ENCODE results near the genes MSANTD3 and TMEFF1.

GRCh38 chr9:98882242-98882744 is 61.4 kb upstream of the COL15A1 start:
- PRO-cap, 2 experiments = no peak in any of the 2 experiments

- PRO-cap, 2 experiments = no peak in any of the 2 experiments
Observed at GRCh38 chr9:98940410-98940667, 3.4 kb upstream of the COL15A1 start.

GRCh38 chr9:98953837-98954162 is 10.1 kb downstream of the COL15A1 start:
- PRO-cap, 2 experiments = no peak in any of the 2 experiments

DNA sequence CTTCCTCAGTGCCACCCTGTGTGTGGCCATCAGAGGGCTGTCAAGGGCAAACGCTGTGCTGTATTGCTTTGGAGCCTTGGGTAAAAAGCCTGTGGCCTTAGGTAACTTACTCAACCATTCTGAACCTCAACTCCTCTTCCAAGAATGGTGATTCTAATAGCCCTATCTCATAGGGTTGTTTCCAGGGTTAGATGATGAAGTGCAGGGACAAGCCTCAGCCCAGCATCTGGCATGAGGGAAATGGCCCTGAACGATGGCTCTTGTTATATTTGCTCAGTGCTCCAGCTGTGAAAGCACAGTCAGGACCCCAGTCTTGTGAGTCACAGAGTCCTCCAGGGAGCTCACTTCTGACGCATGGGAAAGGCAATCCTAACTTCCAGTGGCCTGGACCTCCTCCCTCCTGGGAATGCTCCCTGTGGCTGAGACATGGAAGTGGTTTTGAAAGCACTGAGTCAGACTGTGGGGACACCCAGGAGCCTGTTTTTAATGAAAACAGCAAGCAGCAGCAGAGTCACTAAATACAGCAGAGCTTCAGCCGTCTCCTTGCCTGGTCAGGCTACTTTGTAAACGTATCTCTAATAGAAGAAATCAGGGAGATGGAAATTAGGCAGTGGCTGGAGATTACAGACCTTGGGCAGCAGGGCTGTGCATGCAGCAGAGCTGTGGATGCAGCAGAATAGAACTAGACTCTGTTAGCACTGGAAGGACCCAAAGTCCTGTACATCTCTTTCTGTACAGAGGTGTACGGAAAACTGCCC is 45.9 kb downstream of the COL15A1 start:
- PRO-cap, 2 experiments = no peak in any of the 2 experiments

GRCh38 chr9:99013514-99014052 is 69.9 kb downstream of the COL15A1 start:
- PRO-cap, 2 experiments = no peak in any of the 2 experiments

DNA sequence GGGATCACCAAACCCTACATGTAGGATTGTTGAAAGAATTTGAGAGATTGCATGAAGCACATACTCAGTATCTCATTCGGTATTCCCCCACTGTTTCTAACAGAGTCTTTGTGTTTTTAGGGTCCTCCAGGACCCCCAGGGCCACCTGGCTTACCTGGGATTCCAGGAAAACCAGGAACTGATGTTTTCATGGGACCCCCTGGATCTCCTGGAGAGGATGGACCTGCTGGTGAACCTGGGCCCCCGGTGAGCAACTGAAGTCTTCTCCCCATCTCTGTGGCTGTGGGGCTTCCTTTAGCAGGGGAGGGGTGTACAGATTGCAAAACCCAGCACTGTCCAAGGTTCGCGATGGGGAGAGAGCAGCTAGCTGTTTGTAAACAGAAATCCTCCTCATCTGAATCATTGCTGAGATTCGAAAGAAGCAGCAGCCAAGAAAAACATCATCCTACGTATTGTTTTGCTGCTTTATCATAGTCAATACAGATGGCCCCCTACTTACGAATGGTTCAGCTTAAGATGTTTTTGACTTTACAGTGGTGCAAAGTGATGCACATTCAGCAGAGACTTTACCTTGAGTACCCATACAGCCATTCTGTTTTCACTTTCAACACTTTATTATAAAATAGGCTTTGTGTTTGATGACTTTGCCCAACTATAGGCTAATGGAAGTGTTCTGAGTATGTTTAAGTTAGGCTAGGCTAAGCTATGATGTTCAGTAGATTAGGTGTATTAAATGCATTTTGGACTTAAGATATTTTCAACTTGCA is 80.0 kb upstream of the TGFBR1 start:
- PRO-cap, 2 experiments = no peak in any of the 2 experiments

DNA sequence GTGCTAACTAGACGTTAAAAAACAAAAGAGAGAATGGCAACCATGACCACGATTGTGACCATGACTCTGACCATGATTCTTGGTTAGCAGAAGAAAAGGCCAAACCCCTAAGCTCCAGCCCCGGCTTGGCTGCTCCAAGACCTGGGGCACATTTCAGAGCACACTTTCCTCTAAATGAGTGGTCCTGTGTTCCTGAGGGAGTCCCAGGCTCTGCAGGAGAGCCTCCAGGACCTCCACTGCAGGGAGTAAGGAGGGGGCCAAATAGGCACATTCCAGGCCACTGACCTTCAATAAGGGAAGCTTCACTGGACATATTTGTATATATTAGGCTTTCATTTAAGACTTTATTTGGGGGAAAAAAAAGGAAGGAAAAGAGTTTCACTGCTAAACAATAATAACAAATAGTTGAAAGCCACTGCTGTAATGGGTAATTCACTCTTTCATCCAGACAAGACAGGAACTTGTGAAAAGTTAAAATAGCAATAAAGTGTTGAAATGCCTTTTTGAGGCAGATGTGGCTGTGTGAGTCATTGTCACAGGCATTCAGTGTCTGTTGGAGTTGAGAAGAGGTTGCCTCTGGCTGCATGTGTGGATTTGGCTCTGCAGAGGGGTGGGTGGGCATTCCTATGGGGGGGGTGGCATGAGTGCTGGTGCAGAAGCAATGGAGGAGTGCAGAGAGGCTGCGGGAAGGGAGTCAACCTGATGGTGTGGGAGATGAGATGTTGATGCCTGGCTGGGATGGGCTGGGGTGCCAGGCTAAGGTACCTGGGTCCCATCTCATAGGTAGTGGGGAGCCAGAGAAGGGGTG is 63.8 kb upstream of the TGFBR1 start:
- PRO-cap, 2 experiments = no peak in any of the 2 experiments

DNA sequence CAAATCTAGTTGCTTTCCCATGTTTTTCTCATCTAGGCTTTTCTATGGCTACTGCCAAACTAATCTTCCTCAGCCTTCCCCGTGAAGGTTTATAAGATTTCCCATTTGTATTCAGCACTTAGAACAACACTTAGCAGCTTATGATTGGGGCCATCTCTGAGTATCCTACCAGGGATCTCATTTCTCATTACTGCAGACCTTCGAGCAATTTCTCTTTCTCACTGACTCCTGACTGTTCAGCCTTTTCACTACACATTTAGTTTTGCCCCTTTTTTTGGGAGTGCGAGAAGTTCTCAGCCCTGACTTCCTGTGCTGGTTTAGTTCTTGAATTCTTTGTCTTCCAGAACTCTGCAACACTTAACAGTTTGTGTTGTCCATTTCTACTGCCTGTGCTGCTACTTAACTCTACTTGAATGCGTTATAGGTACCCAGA is 2.7 kb downstream of the TGFBR1 start:
- PRO-cap, 2 experiments = no peak in any of the 2 experiments

DNA sequence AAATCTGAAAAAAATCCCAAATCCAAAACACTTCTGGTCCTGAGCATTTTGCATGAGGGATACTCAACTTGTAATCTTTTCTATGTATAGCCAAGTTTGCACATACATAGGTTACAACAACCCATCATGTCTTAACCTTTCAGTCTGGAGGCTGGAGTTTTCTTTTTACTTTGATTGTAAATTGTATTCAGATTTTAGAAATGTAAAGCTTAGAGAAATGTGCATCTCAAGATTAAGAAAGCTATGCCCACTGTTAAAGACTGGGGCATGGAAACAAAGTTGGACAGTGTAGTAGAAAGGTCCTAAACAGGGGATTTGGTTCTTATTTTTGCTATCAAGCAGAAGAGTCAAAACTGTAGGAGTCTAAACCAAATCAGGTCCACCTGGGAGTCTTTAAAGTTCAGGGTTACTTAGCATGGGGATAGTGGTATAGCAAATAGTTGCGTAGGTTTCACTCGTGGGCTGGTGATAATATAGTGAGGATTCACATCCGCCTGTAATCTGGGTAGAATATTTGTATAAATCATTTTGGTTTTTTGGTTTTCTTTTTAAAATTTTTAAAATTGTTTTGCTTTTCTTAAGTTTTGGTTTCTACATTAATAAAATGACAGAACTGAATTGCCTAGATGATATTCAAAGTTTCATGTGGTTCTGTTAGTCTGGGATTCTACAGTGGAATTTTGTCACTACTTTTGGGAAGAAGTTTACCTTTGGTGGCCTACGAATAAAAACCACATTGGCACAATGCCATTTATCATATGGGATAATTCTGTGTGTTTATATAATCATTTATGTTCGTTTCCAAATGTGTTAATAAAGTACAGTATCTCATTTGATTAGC is 18.4 kb downstream of the TGFBR1 start:
- PRO-cap, 2 experiments = no peak in any of the 2 experiments

DNA sequence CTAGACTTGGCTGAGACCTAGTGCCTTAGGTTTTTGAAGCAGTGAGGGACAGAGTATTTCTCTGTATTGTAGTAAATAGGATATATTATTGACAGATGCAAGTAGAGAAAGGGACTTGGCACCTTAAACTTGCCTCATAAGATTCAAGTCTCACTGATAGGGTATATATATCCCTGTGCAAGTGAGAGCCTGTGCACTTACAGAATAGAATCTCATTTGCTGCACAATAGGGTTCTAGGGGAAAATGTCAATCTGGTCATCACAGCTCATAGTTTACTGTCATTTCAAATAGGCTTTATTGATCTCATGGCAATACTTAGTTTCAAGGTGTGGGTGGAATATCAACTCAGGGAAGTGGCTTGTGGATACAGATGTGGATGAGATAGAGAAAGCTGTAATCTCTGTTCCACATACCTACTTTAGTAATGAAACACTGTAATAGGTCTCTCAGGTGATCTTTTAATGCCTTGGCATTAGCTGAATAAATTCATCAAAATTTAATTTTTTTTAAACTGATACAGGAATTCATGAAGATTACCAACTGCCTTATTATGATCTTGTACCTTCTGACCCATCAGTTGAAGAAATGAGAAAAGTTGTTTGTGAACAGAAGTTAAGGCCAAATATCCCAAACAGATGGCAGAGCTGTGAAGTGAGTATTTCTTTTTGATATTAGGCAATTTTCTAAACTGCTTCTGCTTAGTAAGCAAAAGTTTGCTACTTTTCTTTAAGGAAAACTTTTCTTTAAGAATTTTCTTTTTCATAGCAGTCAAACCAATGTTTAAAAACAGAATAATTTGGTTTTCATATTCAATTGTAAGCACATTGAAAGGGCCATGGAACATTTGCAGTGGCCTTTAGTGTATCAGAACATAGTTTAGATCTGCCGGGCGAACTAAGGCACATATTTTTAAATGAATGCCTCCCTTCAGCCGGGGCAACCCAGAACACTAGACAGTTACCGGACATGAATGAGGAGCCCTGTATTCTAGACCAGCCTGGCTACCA is 42.5 kb downstream of the TGFBR1 start:
- PRO-cap, 2 experiments = no peak in any of the 2 experiments

GRCh38 chr9:99257505-99258609 is 35.8 kb downstream of the SEC61B start:
- PRO-cap, 2 experiments = no peak in any of the 2 experiments

- PRO-cap, 2 experiments = no peak in any of the 2 experiments
Observed at GRCh38 chr9:99357410-99358055, 135.5 kb downstream of the SEC61B start.

- PRO-cap, 2 experiments = no peak in any of the 2 experiments
Observed at GRCh38 chr9:100141495-100142307, 42.7 kb downstream of the INVS start.

DNA sequence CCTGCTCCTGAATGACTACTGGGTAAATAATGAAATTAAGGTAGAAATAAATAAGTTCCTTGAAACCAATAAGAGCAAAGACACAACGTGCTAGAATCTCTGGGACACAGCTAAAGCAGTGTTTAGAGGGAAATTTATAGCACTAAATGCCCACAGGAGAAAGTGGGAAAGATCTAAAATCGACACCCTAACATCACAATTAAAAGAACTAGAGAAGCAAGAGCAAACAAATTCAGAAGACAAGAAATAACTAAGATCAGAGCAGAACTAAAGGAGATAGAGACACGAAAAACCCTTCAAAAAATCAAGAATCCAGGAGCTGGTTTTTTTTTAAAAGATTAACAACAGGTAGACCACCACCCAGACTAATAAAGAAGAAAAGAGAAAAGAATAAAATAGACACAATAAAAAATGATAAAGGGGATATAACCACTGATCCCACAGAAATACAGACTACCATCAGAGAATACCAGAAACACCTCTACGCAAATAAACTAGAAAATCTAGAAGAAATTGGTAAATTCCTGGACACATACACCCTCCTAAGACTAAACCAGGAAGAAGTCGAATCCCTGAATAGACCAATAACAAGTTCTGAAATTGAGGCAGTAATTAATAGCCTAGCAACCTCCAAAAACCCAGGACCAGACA is 81.1 kb downstream of the INVS start:
- PRO-cap, 2 experiments = no peak in any of the 2 experiments

DNA sequence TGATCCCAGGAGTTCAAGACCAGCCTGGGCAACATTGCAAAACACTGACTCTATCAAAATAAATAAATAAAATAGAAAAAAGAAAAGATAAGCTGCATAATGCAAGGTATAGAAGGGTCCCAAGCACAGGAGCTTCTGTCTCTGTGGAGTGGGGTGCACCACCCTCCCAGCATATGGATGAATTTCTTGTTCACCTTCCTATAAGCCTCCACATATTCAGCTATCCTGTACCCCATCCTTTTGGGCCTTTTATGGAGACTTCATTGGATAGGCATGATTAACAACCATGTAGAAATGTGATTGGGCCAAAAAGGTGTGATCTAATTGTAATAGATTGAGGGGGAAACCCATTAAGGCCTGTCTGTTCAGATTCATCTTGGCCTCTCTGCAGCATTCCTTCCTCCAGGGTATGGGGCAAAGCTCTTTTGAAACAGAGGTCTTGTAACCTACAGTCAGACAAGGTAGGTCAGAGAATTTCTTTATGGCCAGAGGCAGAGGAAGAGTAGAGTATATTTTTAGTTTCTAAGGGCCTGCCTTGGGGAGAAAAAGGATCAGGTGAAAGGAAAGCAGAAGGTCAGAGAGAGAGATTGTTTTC is 98.4 kb downstream of the INVS start:
- PRO-cap, 2 experiments = no peak in any of the 2 experiments

DNA sequence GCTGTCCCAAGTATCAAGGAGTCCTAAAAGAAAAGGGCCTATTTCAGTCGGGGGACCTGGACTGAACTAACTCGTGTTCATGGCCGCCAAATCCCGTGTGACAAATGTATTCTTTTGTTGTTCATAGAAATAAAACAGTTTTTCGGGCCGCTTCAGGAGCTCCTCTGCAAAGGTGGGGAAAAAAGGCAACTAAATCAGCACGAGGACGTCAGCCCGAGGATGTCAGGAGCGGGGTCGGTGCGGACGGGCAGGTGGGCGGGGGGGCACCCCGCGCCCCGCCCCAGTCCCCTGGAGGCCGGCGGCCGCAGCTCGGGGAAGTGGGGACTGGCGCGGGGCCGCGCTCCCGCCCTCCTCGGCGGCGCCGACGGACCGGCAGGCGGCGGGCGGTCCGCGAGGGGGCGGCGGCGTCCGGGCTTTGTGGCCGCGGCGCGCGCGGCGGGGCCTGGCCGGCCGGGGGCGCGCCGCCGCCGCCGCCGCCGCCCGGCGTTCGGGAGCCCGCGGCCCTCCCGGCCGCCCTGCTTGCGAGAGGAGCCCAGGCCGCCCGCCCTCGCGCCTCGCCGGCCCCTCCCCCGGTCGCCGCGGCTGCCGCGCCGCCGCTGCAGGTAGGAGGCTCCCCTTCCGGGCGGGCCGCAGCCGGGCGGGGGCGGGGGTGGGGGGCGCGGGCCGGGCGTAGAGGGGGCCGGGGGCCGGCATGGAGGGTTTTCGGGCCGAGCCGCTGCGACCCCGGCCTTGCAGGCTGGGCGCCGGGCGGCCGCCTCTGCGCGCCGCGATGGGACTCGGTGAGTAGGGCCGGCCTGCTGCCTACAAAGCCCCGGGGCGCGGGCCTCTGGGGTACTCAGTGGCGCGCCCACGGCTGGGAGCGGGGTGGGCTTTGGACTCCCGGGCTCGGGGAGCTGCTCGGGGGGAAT is at the start of gene MSANTD3:
Gene MSANTD3, plus strand, starts transcription at position 352 of the 908 bp plus-strand sequence.
- PRO-cap, 2 experiments = peak in 2 of 2 experiments; most common plus-strand start position 292 of the sequence (in 1); most common minus-strand start position 326 of the sequence (in 2)

- PRO-cap, 2 experiments = no peak in any of the 2 experiments
Observed at GRCh38 chr9:100446125-100446379, 19.1 kb downstream of the MSANTD3 start.

DNA sequence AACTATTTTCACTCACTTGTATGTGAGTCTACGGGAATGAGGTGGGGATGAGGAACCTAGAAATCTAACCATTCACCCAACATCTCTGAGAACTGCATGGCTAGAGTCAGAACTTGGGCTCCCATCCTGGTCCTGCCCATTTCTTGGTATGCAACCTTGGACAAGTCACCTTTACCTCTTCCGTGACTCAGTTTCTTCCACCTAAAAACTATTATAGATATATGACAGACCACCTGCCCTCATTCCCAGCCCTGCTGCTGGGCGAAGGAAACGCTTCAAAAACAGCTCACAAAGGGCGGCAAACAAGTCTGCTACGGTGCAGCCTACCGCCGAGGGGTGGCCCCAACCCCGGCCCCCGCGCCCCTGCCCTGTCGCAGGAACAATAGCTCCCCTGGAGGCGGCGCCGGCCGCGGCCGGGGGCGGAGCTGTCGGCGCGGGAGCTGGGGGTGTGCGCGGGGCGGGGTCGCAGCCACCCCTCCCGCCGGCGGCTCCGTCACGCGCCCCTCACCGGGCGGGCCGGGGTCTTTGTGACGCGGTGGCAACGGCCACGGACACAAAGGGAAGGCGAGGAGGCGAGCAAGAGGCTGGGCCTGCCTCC is at the start of gene TMEFF1:
Gene TMEFF1, plus strand, starts transcription at position 522 of the 598 bp plus-strand sequence.
- PRO-cap, 2 experiments = no peak in any of the 2 experiments

DNA sequence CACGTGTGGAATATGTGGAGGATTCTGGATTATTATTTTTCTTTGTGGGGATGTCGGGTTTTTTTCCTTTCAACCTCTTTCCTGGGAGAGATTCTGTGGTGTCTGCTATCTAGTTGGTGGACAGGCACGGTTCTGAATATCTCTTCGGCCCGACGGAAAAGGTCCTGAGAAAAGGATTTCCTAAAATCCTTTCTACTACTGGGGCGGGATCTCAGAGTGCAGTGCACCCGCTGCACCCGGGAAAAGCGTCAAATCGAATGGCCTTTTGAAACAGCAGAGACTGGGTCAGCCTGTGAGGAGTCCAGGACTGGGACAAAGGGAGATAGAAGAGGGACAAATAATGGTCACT is 1.4 kb downstream of the PLPPR1 start:
- PRO-cap, 2 experiments = peak in 1 of 2 experiments; most common minus-strand start position 255 of the sequence (in 1)

- PRO-cap, 2 experiments = peak in 1 of 2 experiments; most common plus-strand start chr9:101326848 (in 1)
Observed at GRCh38 chr9:101326623-101327074, 58.2 kb downstream of the BAAT start.

Data from Metastatic Liver Carcinoma in the Lung (tissue), 2 donors.